Measurements from ENCODE around the genes ATP6AP1, IKBKG, CTAG1A and H2AB1.

DNA sequence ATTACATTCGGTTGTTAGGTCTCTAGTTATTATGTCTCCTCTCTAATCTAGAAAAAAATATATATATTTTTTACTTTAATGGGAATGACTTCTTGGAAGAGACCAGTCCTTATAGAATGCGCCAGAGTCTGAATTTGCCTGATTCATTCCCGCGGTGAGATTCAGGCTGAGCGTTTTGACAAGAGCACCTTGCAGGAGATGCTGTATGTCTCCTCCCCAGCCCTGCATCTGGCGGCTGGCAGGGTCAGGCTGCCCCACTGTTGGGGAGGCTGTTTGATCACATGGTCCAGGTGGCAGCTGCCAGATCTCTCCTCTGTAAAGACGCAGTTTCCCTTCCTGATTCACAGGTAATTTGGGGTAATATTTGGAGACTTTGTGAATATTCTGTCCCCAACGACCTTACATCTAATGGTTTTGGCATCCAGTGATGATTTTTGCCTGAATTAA lies 9.7 kb downstream of the PDZD4 start:
- PRO-cap, 3 experiments = no peak in any of the 3 experiments

DNA sequence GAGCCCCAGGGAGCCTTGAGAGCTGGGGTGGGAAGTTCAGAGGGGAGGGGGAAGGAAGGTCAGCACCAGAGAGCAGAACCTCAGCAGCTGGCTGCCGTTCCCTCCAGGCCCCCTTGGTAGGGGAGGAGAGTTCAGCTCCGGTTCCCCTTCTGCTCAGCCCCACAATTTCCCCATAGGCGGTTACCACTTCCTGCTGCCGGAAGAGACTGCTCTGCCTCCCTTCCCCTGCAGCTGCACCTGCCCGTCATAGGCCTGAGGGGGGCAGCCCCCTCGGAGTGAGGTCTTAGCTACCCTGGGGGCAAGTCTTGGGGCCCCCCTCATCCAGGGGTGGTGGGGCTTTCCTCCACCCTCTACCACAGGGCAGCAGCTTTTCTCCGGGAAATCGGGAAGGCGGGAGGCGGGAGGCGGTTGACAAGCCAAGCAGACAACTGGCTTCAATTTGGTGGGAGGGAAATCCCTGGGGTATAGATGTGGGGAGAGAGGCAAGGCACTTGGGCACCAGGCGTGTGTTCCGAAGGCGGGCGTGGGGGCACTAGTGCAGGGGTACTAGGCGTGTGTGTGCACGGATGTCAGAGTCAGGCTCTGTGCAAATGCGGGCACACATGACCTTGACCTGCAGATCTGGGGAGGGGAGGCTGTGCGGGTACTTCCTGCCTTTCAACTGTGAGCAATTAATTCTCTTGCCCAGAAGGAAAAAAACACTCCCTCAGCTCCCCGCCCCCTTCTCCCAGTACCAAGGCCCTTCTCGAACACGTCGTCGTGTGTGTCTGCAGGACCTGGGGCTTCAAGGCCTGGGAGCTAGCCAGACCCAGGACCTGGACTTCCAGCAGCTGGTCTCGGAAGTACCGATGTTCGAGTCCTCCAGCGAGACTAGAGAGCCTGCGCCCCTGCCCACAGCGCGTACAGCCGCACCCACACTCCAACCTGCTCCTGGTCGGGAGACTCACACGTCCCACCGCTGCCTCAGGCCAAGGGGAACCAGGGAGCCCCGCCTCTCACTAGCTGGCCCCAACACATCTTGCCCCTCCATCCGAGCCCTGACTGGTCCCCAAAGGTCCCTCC lies 1.0 kb upstream of the ARHGAP4 start:
- PRO-cap, 3 experiments = peak in 3 of 3 experiments; most common plus-strand start position 730 of the sequence (in 2); most common minus-strand start position 174 of the sequence (in 2)

DNA sequence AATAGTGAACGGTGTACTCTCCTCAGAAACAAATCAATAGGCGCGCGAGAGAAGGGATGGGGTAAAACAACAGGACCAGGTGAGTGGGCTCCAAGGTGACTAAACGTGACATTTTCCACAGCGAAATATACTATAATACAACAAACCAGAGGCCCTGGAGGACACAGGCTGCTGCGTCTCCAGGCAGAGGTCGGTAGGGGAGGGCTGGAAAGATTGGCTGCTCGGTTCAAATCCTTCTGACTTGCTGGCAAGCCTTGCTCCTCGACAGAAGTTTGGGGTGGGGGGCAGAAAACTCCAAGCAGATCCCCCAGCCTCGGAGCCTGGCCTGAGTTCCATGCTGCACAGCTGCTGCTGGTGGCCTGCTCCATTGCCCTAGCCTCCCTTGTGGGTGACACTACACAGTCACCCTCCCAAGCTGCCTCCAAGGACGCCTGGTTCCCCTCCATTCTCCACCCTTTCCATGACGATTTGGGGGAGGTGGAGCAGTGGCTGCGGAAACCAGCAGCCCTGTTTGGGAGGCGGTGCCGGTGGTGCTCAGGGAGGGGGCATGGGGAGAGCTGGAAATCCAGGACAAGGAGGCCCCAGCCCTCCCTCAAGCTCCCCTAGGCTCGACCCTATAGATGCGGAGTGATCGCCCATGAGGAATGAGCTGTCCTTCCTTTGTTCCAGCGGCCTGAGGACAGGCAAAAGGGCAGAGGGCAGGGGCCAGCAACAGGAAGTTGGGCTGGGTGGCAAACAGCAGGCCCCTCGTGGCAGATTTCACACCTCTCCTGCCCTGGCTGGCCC lies 3.4 kb upstream of the RENBP start:
- PRO-cap, 3 experiments = no peak in any of the 3 experiments

- PRO-cap, 3 experiments = no peak in any of the 3 experiments
Measured at GRCh38 chrX:153953043-153953958, 8.9 kb upstream of the RENBP start.

GRCh38 chrX:154019381-154019619 lies 402 bp downstream of the IRAK1 start:
- PRO-cap, 3 experiments = no peak in any of the 3 experiments

DNA sequence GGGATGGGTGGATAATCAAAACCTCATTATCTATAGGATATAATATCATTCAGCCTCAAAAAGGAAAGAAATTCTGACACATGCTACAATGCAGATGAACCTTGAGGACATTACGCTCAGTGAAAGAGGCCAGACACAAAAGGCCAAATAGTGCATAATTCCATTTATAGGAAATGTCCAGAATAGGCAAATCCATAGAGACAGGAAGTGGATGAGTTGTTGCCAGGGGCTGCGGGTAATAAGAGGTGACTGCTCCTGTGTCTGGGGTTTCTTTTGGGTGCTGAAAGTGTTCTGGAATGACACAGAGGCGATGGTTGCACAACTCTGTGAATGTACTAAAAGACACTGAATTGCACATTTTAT lies 23.2 kb upstream of the IRAK1 start:
- PRO-cap, 3 experiments = no peak in any of the 3 experiments

DNA sequence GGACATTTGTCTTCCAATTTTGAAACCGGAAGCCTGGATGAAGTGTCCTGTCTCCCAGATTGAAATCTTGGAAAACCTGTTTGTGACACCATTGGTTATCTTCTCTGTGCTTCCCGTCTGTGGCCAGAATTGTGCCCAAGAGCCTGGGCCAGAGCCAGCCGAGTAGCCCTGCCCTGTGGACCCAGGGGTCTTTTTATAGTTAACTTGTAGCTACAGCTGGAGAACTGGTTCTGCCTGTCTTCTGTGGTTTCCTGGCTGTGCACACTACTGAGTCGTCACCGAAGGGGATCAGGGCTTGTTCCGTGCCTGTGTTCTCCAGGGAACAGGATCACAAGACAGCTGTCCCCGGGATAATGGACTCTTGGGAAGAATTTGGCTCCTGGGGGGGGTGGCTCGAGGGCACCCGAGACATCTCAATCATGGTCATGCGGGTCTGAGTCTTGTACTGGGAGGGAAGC lies 22.1 kb upstream of the OPN1LW start:
- PRO-cap, 3 experiments = no peak in any of the 3 experiments

GRCh38 chrX:154359613-154359967 lies 14.8 kb downstream of the FLNA start:
- PRO-cap, 3 experiments = no peak in any of the 3 experiments

DNA sequence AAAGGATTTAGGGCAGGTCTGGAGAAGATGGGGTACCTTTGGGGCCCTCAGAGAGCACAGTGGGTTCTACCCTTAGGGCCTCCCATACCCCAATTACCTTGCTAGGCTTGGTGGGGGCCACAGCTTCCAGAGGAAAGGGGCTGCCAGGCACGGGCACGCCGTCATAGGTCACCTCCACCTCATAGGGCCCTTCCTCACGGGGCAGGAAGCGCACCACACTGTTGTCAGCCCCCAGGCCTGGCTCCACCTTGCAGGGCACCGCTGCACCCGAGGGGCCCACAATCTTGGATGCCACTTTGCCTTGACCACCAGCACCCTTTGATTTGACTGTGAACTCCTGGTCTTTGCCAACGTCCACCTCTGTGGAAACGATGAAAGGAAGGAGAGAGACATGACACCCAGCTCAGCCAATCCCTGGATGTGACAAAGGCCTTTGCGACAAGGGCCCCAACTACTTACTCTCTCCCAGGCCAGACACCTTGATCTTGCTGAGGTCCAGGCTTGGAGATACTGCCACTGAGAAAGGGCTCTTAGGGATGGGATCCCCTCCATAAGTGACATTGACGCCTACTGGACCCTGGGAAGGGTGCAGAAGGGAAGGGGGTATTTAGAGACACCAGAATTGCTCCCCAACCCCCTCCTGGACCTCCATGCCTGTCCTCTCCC lies 13.1 kb downstream of the FLNA start:
- PRO-cap, 3 experiments = no peak in any of the 3 experiments

- PRO-cap, 3 experiments = no peak in any of the 3 experiments
Measured at GRCh38 chrX:154361877-154362761, 12.3 kb downstream of the FLNA start.

- PRO-cap, 3 experiments = no peak in any of the 3 experiments
Measured at GRCh38 chrX:154381124-154381994, 2.3 kb downstream of the EMD start.

DNA sequence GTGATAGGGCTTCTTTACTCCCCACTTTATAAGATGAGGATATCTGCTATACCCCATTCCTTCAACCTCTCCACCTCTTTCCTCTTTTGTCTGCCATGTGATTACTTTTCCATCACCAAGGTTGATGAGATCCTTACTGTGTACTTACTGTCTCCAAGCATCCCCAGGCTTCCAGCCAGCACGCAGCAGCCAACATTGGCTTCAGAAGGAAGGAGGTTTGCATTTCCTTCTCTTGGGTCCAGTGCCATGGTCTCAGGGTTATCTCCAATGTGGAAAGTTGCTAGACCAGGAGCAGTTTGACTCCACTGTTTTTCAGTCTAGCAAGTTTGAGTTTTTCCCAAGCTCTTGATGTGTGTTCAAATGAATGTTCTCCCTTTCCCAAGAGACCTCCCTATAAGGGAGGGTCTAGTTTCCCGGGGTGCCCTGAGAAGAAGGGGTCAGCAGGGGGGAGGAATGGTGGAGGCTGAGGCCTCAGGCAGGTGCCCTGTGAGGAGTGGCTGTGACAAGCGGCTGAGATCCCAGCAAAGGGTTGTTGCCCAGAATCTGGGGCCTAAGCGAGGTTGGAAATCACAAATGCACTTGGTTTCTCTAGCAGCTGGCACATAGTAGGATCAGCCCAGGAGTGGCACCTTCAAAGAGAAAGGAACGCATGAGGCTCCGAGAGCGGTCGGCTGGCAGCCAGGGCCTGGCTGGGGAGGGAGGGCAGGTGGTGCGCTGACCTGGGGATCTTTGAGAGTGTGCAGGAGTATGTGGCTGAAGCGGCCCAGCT lies 7.2 kb downstream of the TAFAZZIN start:
- PRO-cap, 3 experiments = no peak in any of the 3 experiments

- PRO-cap, 3 experiments = peak in 3 of 3 experiments; most common plus-strand start chrX:154428677 (in 2); most common minus-strand start chrX:154428491 (in 3)
Measured at GRCh38 chrX:154428339-154429644, at the start of gene ATP6AP1. Gene ATP6AP1 (plus strand): TSS chrX:154428677.

DNA sequence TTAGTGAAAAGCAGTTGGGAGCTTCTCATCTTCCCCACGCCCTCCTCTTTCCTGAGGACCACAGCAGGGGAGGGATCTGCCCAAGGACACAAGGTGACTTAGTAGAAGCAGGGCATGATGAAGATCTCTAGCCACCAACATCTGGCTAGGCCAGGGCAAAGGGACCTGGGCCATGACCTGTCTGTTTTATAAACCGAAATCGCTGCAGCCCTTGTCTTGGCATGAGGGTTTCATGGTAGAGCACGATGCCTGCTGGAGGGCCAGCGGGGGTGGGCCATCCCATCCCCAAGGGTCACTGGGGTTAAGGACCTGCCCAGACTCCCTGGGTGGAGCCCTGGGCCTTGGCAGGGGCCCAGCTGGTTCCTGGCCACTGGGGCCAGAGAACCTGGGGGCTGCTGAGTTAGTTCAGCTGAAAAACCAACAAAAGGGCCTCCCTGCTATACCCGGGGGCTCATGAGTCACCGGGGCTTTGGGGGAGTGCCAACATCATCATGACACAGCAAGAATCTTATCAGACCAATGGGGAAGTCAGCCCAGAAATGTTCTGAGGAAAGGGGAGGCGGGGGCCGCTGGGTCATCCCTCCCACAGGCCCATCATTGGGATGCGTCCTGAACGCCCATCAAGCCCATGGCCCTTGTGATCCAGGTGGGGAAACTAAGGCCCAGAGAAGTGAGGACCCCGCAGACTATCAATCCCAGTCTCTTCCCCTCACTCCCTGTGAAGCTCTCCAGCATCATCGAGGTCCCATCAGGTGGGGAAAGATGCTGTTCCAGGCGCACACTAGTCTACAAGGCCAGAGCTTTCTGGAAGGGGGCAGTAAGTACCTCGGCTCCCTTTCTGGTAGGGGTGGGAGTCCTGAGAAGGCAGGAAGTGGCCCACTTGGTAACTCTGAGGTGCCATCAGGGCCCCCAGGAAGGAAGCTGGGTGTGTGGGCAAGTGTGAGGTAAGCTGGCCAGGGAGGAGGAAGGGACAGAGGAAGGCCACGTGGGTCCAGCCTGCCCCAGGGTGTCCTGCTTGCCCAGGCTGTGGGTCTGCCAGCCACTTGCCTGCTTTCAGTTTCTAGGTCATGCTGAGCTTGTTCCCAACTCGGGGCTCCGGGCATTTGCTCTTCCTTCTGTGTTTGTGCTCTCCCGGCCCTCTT lies 4.6 kb downstream of the G6PD start:
- PRO-cap, 3 experiments = peak in 2 of 3 experiments; most common plus-strand start position 1,050 of the sequence (in 1); most common minus-strand start position 1,034 of the sequence (in 1)

- PRO-cap, 3 experiments = peak in 3 of 3 experiments; most common plus-strand start chrX:154547662 (in 2); most common minus-strand start chrX:154547239 (in 3)
Measured at GRCh38 chrX:154546731-154547824, at the start of gene IKBKG. Gene IKBKG (plus strand): TSS chrX:154547620.

GRCh38 chrX:154584783-154585298 lies at the start of gene CTAG1A:
Gene CTAG1A (plus strand): TSS chrX:154585133.
- PRO-cap, 3 experiments = no peak in any of the 3 experiments

DNA sequence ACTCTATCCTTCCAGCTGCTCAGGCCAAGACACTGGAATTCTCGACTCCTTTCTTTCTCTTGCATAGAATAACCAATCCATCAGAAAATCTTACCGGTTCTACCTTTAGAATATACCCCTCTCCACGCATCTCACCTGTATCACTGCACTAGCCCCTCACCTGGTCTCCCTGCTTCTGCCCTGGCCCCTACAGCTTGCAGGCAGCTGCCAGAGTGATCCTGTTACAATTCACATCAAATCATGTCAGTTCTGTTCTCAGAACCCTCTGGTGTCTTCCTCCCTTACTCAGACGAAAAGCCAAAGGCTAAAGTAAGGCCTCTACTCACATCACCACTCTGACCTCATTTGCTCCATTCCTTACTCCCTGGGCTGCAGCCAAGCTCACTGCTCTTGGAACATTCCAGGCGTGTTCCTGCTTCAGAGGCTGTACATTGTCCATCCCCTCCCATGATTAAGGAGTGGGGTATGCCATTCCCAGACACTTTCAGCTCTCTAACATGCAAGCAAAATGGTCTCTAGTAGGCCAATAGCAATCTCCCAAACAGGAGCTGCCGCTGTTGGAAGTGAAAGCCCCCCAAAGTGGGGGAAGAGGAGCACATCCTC lies 15.3 kb downstream of the GAB3 start:
- PRO-cap, 3 experiments = no peak in any of the 3 experiments

DNA sequence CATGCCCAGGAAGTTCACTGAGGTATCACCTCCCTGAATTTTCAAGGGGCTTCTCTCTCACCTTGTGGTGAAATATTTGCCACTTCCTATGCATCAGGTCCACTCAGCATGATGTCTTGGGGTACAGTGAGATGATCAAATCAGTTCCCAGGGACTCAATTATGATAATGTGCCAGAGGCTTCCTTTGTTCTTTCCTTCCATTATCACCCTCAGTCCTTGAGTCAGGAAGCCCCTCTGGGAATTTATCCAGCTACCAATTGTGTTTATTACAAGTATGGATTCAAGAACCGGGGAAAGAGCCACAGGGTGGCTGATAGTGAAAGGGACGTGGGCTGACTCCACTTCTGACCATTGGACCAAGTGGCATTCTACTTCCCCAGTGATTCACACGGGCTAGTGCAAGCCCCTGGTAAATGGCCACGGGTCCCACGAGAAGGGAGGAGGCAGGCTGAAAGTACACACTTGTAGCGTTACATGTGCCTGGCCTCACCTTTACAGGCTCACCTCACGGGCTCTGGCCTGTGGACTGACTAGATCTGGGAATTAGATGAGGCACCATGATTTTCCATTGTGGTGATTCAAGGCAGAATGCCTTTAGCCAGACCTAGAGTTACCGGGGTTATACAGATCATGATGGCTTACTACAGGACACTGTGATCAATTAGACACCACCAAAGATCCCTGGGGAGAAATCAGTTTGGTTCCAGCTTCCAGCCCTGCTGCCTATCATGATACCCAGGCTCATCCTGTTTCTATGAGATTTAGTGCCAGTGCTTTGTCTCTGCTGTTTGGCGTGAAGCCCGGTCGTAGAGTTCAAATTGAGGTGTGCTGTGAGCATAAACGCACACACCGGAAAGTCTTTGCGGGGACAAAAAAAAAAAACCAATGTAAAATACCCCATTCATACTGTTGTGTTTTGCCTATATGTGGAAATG lies 1.0 kb upstream of the DKC1 start:
- PRO-cap, 3 experiments = peak in 1 of 3 experiments; most common plus-strand start position 817 of the sequence (in 1)

- PRO-cap, 3 experiments = no peak in any of the 3 experiments
Measured at GRCh38 chrX:154884877-154885232, at the start of gene H2AB1. Gene H2AB1 (plus strand): TSS chrX:154884972.

GRCh38 chrX:154929892-154930275 lies 43.7 kb downstream of the F8A1 start:
- PRO-cap, 3 experiments = no peak in any of the 3 experiments

Measured in Metastatic Breast Carcinoma in the Ovary (tissue), 3 donors.